Epithelial cell of prostate (primary cell): Measurements from ENCODE around the gene CDKN2B.

- RRBS = no CpG with 5 or more reads among the region's 63 CpGs
Measured at GRCh38 chr9:14347436-14348392, 33.8 kb upstream of the NFIB start.

- RRBS = no CpG with 5 or more reads among the region's 5 CpGs
Measured at GRCh38 chr9:14648459-14648978, 44.7 kb downstream of the ZDHHC21 start.

GRCh38 chr9:15364927-15365414, 57.7 kb upstream of the SNAPC3 start:
- RRBS = no CpG with 5 or more reads among the region's 14 CpGs

GRCh38 chr9:15846481-15846998, 293.7 kb downstream of the CCDC171 start:
- RRBS = no CpG with 5 or more reads among the region's 7 CpGs

- RRBS = no CpG with 5 or more reads among the region's 1 CpG
Measured at GRCh38 chr9:15918242-15918719, 365.4 kb downstream of the CCDC171 start.

GRCh38 chr9:16282453-16282836, 588.0 kb downstream of the BNC2 start:
- RRBS = no CpG with 5 or more reads among the region's 3 CpGs

GRCh38 chr9:16653372-16654475, 216.7 kb downstream of the BNC2 start:
- RRBS = no CpG with 5 or more reads among the region's 16 CpGs

DNA sequence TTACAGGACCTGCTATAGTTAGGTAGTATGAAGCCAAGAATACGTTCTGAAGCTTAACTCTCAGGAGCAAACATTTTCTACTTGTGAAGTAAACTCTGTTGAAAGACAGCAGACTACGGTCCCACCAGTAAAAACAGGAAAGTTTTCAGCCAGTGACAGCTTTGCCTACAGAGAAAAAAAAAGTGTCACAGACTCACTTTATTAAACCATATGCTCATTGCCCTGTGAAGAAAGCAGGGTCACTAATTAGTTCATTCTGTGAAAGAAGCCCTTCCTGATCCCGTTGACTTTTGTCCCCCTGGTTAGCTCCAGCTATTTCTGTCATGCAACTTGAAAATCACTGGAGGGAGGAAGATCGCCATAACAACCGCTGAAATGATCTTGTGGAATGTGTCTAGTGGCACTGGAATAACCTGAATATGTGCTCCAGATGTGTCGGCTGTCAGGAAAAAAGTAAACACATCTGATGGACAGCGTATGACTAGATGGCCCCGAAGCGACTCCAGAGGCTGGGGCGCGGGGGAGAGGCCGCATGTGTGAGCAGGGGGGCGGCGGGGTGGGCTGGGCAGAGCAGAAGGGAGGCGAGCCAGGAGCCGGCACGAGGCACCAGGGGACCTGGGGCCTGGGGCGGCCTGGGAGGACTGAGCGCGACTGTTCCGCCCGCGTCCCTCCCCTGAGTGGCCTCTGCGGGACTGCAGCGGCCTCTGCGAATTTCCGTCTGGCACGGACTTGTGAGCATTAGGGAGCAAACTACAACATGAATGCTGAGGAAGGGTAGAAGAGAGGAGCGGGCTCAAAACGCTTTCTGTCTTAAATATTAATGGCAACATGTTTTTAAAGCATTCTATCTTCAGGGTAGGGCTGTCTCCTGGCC, 41.8 kb downstream of the BNC2 start:
- RRBS = no CpG with 5 or more reads among the region's 30 CpGs

DNA sequence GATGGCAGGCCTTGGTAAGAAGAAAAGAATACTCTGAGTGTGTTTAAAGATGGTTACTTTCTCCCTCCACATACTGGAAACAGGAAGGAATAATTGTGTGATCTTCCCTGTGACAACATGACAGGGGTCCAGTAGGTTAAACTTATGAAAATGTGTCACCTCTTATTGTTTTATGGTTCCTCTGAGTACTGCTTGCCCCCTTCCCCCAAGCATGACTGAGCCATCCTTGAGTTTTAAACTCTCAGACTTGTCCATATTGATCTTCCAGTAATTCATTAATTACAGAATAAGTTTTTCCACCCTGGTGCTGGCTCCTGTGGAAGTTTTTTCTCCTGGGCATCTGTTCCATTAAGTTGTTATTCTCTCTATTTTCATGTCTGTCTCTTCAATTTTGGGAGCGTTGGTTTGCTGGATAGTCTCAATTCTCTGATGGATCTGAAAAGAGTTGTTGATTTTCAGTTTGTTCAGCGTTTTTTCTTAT, 95.8 kb downstream of the CNTLN start:
- RRBS = no CpG with 5 or more reads among the region's 2 CpGs

GRCh38 chr9:18437631-18438148, 36.3 kb upstream of the ADAMTSL1 start:
- RRBS = no CpG with 5 or more reads among the region's 7 CpGs

- RRBS = 13% methylated on average over 9 of the region's 17 CpGs
Measured at GRCh38 chr9:19408310-19408609, 549 bp upstream of the ACER2 start.

- RRBS = no CpG with 5 or more reads among the region's 7 CpGs
Measured at GRCh38 chr9:19441659-19442343, 33.0 kb downstream of the ACER2 start.

GRCh38 chr9:19464708-19465200, 55.9 kb downstream of the ACER2 start:
- RRBS = no CpG with 5 or more reads among the region's 44 CpGs

- RRBS = 50% methylated on average over 8 of the region's 27 CpGs
Measured at GRCh38 chr9:19934507-19934861, 145.6 kb upstream of the SLC24A2 start.

- RRBS = no CpG with 5 or more reads among the region's 5 CpGs
Measured at GRCh38 chr9:20687574-20688379, 3.7 kb downstream of the FOCAD start.

DNA sequence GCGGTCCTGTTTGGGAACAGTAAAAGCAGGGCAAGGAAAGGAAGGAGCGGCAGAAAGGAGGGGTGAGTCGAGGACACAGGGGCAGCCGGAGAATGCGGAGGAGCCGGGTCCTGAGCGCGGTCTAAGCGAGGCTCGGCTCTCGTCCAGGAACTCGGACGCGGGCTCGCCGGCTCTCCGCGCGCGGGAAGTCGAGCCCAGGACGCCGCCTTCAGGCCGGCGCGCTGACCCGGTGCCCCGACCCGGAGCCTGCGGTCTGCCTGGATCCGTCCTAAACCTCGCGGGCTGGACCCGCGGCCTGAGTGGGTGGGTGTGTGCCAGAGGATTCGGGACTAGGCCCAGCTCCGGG, 13.5 kb downstream of the CDKN2B start:
- RRBS = 7% methylated on average over 24 of the region's 37 CpGs

- RRBS = 69% methylated on average over 1 of the region's 17 CpGs
Measured at GRCh38 chr9:21996282-21997041, 12.6 kb downstream of the CDKN2B start.

- RRBS = 1% methylated on average over 14 of the region's 49 CpGs
Measured at GRCh38 chr9:22009039-22009663, at the start of gene CDKN2B. TSS of gene CDKN2B (minus strand) at chr9:22009305.

DNA sequence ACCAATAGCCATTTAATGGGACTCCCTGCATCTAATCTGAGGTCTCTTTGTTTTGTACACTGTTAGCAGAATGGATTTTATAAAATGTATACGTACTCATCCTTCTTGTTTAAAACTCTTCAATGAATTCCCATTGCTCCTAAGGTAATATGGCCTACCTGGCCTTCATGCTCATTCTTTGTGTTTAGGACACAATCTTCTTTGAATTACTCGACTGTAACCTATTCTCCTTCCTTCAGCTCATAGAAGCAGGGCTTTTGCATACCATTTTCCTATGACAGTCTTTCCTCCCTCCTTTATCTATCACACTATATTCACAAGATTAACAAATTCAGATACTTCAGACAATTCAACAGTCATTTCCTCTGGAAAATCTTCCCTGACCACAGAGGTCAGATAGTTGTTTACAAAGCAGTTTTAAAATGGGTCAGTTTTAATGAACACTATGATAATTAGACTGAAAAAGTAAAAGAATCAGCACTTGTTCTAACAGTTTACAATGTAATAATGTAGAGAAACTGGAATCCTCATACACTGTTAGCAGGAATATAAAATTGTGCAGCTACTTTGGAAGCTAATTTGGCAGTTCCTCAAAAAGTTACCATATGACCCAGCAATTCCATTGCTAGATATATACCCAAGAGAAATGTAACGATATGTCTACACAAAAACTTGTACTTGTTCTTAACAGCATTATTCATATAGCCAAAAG, 4.3 kb downstream of the CAAP1 start:
- RRBS = no CpG with 5 or more reads among the region's 3 CpGs

- RRBS = no CpG with 5 or more reads among the region's 4 CpGs
Measured at GRCh38 chr9:26955145-26955798, 940 bp upstream of the IFT74 start.